Fibroblast of villous mesenchyme (primary cell): ENCODE measurements around the genes GUCY2C and ART4.

DNA sequence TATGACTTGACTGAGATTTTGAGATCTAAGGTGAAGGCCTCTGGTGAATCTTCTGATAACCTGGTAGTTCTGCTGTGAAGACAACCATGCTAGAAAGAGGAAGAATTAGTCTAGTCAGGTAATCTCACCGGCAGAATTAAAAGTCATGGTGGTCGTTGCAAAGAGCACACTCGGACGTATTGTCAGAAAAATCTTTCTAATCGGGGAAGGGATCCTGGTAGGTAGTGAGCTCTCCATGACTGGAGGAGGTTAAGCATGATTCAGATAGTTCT is 8.3 kb downstream of the EMP1 start:
- CAGE, long polyA plus RNA: no peak

- CAGE, long polyA plus RNA: no peak
These were observed 9.5 kb downstream of the EMP1 start for GRCh38 chr12:13205609-13206907.

DNA sequence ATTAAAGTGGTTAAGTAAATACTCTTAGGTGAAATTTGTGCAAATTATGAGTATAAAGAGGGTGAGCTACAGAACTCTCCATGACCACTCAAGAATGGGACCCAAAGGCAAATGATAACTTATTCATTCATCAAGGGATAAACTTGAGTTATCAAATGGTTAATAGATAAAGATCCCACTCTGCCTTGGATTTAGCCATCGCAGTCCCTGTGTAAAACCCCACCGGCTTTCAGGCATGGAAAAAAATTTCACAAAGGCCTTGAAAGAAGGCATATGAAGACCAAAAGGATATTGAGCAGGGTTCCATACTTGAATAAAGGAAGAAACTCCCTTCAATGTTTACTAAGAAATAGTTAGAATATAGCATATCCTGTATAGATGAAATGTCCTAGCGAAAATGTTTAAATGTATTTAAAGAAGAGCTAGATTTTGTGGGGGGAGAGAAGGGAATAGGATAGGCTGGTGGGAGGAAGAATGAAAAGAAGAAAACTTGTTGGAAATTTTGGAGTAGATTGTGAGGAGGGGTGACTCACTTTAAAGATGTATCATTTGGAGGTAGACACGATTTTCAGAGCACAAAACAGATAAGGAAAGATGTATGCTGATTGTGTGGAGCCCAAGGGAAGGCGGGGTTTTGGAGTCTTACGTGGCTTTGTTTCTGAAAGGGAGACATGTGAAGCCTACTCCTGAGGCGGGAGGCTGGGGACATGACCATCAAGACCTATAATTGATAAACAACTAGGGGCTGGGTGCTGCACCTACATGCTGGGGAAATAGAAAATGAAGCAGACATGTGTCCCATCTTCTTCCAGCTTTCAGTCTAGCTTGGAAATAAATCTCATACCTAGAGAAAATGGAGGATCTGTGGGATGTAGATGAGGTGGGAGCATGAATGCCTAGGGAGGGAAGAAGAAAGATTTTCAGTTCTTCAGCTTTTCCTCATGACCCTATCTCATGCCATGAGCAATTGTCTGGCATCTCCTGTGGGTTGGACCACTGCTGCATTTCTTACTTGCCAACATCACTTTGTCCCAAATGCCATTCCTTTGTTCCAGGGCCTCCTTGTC is 21.8 kb downstream of the EMP1 start:
- CAGE, long polyA plus RNA: no peak

DNA sequence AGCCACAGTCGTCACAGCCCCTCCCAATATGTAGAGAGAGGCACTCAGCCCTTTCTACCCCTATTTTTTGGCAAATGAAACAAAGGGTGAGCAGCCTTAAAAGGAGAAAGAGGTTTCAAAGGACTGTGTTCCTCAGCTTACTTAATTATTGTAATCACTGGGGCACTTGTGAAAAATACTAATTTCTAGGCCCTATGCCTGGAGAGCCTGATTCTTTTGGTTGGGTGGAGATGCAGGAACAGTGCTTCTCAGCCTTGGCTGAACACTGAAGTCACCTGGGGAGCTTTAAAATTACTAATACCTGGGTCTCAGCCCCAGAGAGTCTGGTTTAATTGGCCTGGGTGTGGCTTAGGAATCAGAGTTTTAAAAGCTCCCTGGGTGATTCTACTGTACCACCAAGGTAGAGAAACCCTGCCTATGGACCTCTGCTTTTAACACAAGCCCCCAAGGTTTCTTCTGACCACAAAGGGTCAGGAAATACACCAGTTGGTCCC is 190.0 kb downstream of the EMP1 start:
- CAGE, long polyA plus RNA: no peak

DNA sequence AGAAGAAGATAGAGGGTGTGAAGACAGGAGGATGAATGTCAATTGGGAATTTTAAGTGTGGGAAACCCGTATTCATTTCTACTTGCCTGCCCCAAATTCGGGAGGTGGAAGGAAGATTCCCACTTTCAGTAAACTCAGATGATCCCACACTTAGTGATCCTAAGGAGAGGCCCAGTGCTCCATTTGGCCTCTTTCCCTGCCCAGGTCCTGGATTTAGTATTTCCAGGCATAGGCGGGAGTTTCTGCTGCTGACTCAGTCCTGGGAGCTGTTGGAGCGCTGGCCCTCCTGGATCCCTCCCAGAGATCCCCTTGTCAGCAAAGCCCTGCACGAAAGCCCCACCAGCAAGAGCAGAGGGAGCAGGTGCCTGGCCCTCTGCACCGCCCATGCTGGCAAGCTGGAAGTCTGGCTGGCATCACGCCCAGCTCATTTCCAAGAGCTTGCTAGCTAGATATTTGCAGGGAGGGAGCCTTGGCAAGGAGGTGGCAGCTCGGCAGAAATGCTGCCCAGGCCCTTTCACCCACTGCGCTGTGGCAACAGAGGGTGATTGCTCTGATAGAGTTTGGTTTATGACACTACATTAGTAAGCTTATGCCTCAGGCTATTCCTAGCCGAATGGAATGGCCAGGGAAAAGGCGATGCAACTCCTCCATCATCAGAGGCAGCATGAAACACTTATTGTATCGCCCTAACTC is 193.8 kb downstream of the EMP1 start:
- CAGE, long polyA plus RNA: no peak

DNA sequence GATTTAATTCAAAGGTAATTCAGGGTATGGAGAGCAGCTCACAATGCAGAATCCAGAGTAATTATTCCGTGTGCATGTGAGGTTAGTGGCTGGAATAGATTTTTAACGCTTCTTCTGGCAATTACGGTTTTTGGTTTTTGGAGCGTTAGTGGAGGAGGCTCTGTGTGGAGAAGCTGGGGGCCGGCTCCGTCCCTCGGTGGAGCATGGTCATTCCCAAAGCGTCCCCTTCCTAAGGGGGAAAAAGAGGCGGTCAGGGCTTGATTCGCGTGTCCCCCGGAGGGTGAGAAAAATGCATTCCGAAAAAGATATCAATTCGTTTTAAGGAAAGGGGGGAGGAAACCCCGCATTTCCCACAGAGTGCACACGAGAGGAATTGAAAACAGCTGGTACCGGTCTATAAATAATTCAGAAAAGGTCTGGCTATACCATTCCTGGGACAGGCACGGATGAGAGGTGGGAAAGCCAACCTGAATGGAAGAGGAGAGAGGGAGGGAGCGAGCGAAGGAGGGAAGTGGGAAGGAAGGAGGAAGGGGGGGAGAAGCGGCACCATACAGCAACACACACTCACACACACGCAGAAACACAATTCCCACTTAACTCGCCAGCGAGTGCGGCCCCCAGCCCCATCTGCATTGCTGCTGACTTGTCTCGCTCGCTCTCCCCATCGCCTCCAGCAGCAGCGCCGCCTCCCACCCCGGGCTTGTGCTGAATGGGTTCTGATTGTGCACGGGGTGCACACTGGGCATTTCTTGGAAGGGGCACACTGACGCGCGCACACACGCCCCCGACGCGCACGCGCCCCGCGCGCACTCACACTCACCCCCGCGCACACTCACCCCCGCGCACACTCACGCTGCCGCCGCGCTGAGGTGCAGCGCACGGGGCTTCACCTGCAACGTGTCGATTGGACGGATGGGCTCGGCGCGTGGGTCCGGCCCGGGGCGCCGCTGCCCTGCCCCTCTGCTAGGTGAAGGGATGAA is 984 bp downstream of the GRIN2B start:
- CAGE, long polyA plus RNA: no peak

- CAGE, long polyA plus RNA: no peak
These were observed 30.7 kb downstream of the ATF7IP start for GRCh38 chr12:14395956-14396733.

- CAGE, long polyA plus RNA: no peak
These were observed at the start of gene GUCY2C for GRCh38 chr12:14695751-14696853. TSS of gene GUCY2C (minus strand) at chr12:14696599.

DNA sequence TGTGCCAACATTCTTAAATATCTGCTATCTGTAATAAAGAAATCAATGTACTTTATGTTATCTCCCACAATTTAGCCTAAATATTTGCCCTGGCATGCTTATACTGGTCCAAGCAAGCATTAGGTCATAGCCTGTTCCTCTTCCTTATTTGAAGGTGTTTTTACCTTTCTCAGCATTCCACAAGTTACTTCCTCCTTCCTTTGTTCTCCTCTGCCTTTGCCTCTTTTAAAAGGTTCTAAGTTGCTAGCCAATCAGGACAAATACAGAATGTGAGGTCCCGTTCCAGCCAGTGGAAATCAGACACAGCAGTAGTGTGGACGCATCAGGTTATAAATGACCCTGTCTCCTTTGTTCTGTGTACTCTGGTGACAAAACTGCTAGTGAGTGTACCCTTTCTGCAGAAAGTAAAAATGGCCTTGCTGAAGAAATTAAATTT is 5.0 kb downstream of the H4C16 start:
- CAGE, long polyA plus RNA: no peak

GRCh38 chr12:14842811-14843979 is at the start of gene ART4:
TSS of gene ART4 (minus strand) at chr12:14843526.
- CAGE, long polyA plus RNA: no peak

- CAGE, long polyA plus RNA: no peak
These were observed 18.2 kb upstream of the MGP start for GRCh38 chr12:14903619-14904500.

- CAGE, long polyA plus RNA: no peak
These were observed 25.2 kb upstream of the MGP start for GRCh38 chr12:14910600-14911489.

GRCh38 chr12:14960607-14961485 is 555 bp downstream of the ARHGDIB start:
- CAGE, long polyA plus RNA: no peak

GRCh38 chr12:14980956-14981481 is 8.2 kb downstream of the PDE6H start:
- CAGE, long polyA plus RNA: no peak

DNA sequence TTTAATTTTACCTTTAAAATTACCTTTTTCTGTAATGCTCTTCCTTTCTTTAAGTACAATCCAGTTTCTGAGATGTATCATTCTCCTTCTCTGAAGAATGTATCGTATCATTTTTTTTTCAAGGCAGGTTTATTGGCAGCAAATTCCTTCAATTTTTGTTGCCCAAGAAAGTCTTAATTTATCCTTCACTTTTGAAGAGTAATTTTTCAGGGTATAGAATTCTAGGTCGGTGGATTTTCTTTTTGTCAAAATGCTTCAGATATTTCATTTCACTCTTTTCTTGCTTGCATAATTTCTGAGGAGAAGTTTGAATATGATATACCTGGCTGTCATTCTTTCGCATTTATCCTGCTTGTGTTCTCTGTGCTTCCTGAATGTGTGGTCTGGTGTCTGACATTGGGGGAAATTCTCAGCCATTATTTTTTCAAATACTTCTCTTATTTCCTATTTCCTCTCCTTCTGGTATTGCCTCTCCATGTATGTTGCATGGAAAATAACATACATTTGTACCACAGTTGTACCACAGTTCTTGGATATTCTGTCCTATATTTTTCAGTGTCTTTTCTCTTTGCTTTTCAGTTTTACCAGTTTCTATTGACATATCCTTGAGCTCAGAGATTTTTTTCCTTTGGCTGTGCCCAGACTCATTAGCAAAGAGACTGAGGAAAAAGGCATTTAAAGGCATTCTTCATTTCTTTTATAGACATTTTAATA is 83.2 kb downstream of the RERG start:
- CAGE, long polyA plus RNA: no peak

- CAGE, long polyA plus RNA: no peak
These were observed 226.9 kb downstream of the EPS8 start for GRCh38 chr12:15562172-15562893.

- CAGE, long polyA plus RNA: no peak
These were observed 83.2 kb downstream of the EPS8 start for GRCh38 chr12:15705954-15706471.

DNA sequence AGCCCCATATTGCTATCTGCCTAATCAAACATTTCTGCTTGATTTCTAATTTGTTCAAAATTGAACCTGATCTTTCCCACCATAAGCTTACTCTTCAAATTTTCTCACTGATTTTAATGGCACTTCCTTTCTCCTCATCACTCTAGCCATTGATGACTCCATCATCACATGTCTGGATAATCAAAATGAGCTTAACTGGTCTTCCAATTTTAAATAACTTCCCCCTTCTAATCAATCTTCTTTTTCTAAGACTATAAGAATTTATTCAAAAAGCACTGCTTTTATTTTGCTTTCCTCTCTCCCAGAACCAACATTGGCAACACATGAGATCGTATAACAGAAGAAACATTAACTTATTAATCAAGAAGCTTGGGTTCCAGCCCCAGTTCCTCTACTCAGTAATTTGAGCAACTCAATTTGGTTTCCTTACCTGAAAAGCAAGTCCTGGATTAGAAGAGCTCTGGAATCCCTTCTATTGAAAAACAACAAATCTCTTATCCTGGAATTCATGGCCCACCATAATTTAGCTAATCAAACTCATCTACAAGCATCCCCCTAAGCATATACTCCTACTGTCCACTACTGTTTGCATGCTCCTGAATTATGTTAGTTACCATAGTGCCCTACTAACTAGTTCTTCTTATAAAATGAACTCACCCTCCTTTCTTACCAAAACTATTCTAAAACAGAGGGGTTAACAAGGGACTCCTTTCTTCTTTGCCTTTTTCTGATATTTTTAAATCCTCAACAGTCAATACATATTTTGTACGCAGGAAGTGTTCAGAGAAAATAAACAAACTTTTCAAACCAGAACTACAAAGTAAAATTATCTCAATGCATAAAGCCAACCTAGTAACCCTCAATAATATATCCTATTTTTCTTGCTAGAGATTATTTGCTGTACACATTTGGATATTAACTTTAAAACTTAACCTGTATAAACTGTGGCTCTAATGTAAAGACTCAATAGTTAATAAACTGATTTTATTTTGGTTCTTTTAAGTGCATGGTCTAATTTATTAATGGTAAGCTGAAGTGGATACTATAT is 42.6 kb downstream of the EPS8 start:
- CAGE, long polyA plus RNA: no peak

- CAGE, long polyA plus RNA: no peak
These were observed 43.0 kb upstream of the EPS8 start for GRCh38 chr12:15832177-15832586.

- CAGE, long polyA plus RNA: no peak
These were observed 17.7 kb downstream of the DERA start for GRCh38 chr12:15928765-15929389.